GM23248 (cell line): ENCODE measurements around a stretch of chr10.

GRCh38 chr10:110296515-110297053 is 8.1 kb downstream of the SMNDC1 start:
- RAMPAGE, long total RNA = no peak

DNA sequence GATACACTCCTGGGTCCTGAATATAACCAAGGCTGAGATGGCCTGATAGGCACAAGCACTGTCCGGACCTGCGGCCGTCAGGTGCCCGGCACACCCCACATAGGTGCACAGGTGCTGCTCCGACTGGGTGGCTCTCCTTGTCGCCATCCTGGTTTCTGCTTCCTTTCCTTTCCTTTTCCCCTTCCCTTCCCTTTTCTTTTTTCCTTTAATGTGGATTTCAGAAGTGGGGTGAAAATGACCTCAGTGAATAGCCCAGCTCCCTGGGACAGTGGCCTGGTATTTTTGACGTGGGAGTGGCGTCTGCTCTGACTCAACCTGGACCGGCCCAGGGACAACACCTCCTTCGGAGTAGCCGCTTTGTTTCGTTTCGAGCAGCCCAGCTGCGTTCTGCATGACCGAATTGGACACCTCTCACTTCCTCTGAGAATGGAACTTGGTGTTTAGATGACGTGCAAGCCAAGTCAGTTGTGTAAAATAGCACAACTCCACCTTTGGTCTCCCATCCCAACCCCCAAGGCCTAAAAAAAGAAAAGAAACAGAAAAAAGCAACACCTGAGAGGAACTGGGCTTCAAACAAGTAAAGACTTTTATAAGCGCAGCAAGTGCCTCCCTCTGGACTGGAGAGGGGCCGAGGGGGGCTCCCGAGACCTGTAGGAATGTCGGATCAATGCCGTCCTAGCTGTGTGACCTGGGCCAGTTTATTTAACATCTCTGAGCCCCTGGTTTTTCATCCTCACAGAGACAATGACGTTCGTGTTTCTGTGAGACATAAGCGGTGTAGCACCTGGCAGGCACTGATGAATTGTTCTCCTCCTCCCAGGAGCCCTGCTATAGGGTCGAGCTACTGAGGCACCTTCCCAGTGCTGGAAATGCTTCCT is 51.9 kb upstream of the SMNDC1 start:
- RAMPAGE, long total RNA = no peak

DNA sequence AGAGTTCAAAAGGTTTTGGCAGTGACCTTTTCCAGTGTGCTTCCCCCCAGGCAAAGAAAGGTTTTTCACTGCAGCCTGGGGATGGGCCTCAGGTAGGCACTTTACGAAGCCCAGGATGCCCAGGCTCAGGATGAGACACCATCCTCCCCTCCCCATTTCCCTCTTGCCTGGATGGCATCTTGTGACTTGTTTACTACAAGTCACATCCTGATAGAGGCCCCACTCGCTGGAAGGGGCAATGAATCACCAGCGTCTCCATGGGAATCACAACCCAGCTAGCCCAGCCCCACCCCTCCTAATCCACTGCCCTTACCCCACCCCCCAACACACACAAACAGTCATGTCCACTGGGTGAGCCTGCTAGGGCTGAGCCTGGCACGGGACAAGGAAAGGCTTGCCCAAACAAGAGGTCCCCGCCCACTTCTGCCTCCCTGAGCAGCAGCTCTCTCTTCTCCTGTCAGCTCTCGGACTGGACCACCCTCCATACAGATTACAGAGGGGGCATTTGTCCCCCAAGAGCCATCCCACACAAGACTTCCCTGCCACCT is 93.9 kb upstream of the SMNDC1 start:
- RAMPAGE, long total RNA = no peak

DNA sequence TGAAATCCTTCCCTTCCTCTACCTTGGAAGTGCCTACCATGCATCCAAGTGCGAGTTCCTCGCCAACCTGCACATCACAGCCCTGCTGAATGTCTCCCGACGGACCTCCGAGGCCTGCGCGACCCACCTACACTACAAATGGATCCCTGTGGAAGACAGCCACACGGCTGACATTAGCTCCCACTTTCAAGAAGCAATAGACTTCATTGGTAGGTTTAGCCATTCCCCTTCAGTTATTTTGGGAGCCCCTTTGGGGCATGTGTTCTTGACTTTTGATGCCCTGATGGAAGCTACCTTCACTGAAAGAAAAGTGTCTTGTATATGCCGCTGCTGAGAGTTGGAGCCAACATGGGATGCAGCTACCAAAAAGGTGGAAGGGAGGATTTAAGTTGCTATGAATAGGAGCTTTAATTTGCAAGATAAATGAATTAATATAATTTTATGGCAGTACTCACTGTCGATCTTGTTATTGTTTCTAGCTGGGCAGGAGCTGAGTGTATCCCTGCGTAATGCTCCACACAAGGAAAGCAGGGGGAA is 9.3 kb downstream of the DUSP5 start:
- RAMPAGE, long total RNA = no peak

- RAMPAGE, long total RNA = no peak
Observed at GRCh38 chr10:110509793-110510730, 12.4 kb downstream of the DUSP5 start.

GRCh38 chr10:110583313-110583603 is 15.8 kb downstream of the SMC3 start:
- RAMPAGE, long total RNA = no peak

GRCh38 chr10:110636605-110637557 is 7.3 kb upstream of the RBM20 start:
- RAMPAGE, long total RNA = no peak

GRCh38 chr10:110680337-110680679 is 36.2 kb downstream of the RBM20 start:
- RAMPAGE, long total RNA = no peak

DNA sequence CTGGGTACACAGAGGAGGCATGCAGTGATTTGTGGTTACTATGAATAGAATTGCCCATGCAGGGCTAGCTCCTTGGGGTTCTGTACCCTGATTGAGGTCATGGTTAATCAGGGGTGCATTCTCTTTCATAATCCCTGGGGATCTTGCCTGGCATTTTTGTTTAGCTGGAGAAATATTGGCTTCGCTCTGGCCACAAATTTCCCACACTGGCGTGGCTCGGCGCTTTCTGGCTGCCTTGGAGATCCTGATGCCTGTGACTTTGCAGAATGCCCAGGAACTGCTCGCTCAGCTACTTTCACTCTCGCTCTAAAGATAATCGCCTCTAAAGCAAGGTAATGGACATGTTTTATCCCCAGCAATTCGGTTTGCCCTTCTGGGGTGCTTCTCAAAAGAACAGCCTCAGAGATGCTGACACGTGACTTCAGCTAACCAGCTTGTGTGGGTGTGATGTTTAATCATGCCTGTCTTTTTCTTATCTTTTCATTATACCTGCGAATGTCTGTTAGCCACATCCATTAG is 89.4 kb downstream of the RBM20 start:
- RAMPAGE, long total RNA = no peak

DNA sequence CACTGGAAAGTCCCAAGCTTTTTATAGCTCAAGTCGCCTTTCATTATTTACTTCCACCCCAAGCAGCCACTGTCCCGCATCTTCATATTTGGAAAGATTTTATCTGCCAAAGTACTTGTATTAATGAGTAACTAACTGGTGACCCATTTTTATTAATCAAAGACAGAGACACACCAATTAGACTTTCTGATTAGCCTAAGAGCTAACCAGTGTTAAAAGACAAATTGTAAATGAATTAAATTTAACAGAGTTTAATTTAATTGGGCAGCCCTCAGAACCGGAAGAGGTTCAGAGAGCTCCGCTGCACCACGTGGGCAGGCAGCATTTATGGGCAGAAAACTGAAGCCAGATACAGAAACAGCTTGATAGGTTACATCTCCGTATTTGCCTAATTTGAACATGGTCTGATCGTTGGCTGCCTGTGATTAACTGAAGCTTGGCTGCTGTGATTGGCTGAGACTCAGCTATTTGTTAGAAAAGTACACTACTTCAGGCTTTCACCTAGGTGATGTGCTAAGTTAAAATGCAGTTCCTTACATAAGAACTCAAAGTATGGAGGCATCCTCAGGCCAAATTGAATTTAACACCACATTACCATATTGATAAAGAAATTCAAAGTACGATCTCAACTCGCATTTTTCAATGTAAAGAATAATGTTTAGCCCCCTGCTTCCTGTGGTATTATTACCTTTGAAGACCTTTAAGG is 78.3 kb upstream of the PDCD4 start:
- RAMPAGE, long total RNA = no peak

DNA sequence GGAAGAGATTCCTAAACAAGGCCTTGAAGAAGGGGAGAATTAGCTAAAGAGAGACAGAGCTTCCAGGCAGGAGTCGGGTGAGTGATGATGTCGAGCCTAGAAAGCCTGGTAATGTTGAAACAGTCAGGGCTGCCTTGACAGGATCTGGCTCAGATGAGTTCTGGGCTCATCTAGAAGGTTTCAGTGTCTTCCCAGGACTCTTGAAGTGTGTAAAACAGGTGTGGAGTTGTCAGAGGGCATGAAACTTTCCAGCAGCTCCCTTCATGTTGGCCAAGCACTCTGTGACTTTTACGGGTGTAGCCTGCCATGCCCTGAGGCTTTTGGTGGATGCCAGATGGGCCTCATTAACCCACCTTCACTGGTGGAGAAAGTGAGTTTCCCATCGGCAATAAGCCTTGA is 66.5 kb upstream of the PDCD4 start:
- RAMPAGE, long total RNA = no peak

DNA sequence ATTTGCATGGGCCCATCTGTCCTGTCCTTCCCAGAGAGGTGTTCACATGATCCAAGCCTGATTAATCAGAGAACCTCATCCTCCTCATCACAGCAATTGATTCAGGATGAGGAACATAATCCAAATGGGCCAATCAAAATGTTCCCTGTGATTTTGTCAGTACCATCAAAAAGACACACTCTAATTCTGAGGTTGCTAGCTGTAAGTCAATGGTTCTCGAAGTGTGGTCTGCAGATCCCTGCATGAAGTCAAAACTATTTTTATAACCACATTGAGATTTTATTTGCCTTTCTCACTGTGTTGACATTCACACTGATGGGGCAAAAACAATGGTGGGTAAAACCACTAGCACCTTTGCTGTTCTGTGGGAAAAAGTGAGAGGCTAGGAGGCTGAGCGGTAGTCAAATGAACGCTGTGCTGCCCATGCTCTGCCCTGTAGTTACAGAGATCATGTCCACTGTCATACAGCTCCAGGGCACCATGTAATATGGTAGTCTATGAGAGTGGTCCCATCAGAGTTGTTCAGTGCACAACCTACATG is 21.7 kb upstream of the PDCD4 start:
- RAMPAGE, long total RNA = no peak

DNA sequence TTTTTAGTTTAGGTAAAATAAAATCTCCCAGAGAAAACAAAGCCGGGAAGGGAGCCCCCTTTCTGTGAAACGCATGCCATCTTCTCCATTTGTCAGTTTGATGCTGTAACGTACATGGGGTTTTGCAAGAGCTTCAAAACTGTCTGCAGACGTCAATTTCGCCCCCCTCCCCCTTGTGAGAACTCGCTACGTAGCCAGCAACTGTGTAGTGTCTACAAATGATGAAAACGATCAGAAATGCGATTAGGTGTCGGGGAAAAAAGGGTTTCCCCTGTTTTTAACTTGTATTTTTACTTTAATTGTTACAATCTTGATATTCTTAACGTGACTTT is 972 bp downstream of the PDCD4 start:
- RAMPAGE, long total RNA = no peak

GRCh38 chr10:110895759-110896708 is 22.9 kb downstream of the BBIP1 start:
- RAMPAGE, long total RNA = no peak

DNA sequence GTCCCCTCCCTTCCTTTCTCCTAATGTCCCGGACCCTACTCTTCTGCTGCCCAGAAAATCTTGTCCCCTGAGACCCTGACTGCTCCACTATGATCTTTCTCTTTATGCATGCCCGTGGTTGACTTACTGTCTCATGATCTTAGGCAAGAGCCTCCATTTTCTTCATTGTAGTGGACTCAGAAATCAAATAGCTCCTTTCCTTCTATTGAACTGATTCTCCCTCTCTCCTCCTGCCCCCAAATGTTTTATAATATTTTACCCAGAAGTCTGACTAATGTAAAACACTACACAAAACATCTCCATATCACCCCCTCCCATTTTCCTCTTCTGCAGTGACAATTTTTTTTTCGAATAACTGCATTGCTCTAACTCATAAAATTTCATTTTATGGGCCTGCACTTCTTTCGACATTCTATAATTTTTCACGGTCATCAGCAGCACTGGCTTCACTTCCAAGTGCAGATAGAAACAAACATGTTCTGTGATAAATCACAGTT is 100.3 kb downstream of the GPAM start:
- RAMPAGE, long total RNA = no peak

DNA sequence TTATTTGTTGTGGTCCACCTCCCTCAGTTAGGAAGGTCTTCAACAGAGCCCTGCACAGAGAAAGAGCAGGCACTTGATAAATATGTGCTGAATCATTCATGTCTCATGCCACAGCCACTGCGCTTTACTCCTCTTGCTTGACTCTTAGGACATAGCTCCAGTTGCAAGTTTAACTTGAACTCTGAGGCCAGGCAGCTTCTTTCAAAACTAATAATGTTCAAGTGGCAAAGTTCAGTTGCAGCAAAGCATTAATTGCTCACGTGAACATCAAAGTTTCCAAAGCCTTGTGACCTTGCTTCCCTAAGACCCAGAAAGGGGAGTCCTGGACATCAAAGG is 22.0 kb upstream of the TECTB start:
- RAMPAGE, long total RNA = no peak

GRCh38 chr10:112335221-112335622 is 38.7 kb upstream of the ACSL5 start:
- RAMPAGE, long total RNA = no peak

DNA sequence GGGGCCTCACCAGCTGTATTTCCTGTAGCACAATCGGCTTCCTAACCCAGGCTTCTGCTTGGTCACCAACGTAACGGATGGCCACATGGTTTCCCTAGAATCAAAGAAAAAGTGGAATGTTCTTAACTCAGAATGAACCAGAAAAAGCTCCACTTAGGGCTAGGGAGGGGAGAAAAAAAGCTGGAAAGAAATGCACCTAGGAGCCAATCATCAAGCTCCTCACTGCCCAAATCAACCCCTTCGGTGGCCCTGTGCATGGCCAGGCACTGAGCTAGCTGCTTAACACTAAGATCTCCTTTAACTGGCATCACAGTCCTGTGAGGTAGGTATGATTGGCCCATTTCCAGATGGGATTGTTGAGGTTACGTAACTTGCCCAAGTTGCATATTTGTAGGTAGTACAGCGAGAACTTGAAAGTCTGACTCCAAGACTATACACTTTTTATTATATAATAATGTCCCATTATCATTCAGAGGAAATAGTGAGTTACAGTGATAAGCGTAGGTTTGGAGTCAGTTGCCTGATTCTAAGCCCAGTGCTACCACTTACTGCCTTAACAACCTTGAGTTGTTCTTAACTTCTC is 37.4 kb upstream of the ACSL5 start:
- RAMPAGE, long total RNA = no peak

- RAMPAGE, long total RNA = no peak
Observed at GRCh38 chr10:112376996-112377454, 3.1 kb downstream of the ACSL5 start.

DNA sequence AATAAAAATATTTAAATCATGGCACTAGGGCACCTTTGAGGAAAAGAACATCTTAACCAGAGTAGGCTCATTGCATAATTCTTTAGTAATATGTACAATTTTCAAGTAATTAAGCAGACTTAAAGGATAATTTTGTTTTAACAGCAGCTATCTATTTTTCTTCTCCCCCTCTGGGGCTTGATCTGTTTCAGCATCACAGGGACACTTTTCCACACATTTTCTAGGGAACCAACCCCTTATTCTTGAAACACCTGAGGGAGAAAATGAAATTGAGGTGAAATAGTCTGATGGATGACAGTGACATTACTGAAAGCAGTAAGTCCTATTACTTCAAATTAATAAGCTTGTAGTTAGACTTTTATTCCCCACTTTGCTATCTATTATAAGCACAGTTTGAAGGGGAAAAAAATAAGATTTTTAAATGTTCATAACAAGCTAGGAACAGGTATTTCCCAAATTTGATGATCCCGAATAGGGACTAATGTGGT is 16.0 kb downstream of the ZDHHC6 start:
- RAMPAGE, long total RNA = no peak